Hair follicular keratinocyte (primary cell): ENCODE results near the genes KRTAP26-1, KRTAP13-4 and KRTAP19-7.

DNA sequence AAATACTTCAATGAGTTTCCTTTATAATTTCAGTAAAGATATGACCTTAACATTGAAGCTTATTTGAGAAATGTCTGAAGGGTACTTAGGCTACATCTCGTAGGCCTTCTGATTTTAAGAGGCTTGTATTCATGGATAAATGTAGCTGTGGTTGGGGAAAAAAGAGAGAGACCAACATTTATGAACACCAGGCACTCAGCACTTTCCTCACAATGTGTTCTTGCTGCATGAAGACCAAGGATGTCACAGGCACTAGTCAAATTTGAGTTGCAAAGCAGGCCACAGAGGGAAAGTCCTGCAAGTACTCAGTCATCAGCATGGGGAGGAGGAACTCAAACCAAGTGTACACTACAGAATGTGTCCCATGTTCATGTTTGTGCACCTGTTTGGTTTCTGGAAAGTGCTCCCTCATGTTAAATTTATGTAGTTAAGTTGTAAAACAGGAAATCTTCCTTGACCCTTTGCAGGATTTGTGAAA is 8.7 kb upstream of the MAP3K7CL start:
- RAMPAGE, long total RNA, result no peak

DNA sequence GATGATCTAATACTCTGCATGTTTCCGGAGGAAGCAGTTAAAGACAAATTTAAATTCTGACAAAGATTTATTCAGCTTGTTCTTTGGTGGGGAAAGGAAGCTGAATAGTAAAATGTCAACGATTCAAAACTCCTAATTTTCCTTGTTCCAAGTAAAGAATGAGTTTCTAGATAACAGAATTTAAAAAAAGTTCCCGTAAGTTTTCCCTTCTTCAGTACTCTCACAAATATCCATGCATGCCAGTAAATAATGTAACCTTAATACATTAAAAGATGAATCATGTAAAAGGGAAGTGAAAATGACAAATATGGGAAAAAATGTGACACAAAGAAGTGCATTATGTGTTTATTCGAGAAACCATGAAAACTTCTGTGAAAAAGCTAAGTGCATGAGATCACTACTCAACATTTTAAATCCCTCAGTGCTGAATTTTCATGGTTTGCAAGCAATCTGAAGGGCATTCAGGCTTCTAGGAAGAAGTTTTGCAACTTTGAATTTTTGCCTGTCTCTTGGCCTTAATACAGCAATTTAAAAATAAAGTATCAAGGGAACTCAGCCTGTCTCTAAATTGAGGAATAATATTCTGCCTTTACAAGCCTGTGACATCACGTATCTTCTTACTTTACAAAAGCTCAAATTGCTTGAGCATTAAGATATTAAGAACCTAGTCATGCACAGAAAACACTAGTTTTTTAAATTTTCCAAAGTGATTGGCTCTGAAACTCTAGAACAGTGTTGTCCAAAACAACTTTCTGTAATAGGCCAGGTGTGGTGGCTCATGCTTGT is 78.2 kb downstream of the MAP3K7CL start:
- RAMPAGE, long total RNA, result no peak

GRCh38 chr21:29300709-29301028 is 1.9 kb downstream of the BACH1 start:
- RAMPAGE, long total RNA, result no peak

- RAMPAGE, long total RNA, result no peak
These were observed 47.8 kb downstream of the BACH1 start for GRCh38 chr21:29346355-29347021.

DNA sequence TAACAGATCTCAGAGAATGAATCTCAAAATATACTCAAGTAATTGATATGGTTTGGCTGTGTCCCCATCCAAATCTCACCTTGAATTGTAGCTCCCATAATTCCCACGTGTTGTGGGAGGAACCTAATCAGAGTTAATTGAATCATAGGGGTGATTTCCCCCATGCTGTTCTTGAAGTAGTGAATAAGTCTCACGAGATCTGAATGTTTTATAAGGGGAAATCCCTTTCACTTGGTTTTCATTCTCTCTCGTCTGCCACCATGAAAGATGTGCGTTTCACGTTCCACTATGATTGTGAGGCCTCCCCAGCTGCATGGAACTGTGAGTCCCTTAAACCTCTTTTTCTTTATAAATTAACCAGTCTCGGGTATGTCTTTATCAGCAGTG is 135.3 kb downstream of the BACH1 start:
- RAMPAGE, long total RNA, result no peak

DNA sequence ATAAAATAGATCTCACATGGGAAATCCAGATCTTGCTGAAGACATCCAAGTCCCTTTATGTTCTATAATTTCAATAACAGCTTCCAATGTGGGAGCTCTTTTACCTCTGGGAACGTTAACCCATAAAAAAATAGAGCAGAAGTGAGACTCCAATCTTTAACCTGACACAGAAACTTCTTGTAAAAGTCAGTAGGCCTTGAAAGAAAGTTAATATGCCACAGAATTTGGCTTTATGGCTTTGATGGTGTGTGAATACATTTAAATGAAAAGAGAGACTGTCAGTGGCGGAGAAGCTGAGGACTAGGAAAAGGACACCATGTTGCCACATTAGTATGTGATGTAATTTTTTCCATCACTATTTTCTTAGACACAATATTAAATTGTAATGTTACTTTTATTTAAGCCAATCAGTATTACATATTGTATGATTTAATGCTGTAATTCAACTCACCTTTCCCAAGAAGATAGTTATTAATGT is 17.4 kb upstream of the CLDN8 start:
- RAMPAGE, long total RNA, result no peak

- RAMPAGE, long total RNA, result no peak
These were observed at the start of gene KRTAP26-1 for GRCh38 chr21:30320301-30320592. TSS of gene KRTAP26-1 (minus strand) at chr21:30320315.

DNA sequence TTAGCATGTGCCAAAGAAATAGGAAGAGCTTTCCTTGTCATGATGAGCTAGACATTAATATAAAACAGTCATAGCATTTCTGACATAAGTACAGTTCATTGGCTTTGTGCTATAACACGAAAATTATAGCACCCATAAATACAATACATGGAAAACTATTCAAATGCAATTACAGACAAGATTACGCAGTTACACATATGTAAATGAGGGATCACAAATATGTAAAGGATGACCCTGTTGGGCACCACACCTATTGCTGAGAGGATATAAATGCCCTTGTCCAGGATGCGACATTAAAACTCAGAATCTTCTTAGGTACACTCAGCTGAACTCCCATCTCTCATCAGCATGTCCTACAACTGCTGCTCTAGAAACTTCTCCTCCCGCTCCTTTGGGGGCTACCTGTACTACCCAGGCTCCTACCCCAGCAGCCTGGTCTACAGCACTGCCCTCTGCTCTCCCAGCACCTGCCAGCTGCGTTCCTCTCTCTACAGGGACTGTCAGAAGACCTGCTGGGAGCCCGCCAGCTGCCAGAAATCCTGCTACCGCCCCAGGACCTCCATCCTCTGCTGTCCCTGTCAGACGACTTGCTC is at the start of gene KRTAP13-4:
Gene KRTAP13-4, plus strand, starts transcription at position 293 of the 593 bp plus-strand sequence.
- RAMPAGE, long total RNA, result no peak

DNA sequence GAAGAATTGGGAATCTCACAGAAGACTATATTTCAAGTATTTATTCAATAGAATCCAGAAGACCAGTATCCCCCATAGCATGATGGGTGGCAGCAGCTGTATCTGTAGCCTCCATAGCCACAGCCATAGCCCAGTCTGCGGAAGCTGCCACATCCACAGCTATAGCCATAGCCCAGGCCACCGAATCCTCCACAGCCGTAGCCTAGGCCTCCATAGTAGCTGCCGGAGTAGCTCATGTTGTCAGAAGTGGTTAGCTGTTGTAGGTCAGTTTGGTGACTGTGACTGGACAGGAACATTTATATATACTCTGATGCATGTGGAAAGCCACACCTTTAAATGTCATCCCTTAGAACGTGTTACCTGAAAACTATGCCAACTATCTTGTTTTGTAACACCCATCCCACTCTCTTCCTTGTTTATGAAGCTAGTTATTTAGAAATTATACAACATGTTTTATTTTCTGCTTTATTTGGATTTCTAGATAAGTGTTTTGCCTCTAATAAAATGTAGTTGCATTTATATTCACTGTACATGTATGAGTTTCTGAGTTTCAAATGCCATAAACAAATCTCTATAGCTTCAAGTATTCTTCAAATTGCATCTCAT is at the start of gene KRTAP19-7:
Gene KRTAP19-7, minus strand, starts transcription at position 261 of the 606 bp plus-strand sequence.
- RAMPAGE, long total RNA, result no peak

DNA sequence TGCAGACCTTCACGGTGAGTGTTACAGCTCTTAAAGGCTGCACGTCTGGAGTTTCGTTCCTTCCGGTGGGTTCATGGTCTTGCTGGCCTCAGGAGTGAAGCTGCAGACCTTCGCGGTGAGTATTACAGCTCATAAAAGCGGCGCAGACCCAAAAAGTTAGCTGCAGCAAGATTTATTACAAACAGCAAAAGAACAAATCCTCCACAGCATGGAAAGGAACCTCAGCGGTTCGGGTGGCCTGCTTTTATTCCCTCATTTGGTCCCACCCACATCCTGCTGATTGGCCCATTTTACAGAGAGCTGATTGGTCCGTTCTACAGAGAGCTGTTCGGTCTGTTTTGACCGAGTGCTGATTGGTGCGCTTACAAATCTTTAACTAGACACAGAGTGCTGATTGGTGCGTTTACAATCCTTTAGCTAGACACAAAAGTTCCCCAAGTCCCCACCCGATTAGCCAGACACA is 49.6 kb upstream of the KRTAP19-8 start:
- RAMPAGE, long total RNA, result no peak

DNA sequence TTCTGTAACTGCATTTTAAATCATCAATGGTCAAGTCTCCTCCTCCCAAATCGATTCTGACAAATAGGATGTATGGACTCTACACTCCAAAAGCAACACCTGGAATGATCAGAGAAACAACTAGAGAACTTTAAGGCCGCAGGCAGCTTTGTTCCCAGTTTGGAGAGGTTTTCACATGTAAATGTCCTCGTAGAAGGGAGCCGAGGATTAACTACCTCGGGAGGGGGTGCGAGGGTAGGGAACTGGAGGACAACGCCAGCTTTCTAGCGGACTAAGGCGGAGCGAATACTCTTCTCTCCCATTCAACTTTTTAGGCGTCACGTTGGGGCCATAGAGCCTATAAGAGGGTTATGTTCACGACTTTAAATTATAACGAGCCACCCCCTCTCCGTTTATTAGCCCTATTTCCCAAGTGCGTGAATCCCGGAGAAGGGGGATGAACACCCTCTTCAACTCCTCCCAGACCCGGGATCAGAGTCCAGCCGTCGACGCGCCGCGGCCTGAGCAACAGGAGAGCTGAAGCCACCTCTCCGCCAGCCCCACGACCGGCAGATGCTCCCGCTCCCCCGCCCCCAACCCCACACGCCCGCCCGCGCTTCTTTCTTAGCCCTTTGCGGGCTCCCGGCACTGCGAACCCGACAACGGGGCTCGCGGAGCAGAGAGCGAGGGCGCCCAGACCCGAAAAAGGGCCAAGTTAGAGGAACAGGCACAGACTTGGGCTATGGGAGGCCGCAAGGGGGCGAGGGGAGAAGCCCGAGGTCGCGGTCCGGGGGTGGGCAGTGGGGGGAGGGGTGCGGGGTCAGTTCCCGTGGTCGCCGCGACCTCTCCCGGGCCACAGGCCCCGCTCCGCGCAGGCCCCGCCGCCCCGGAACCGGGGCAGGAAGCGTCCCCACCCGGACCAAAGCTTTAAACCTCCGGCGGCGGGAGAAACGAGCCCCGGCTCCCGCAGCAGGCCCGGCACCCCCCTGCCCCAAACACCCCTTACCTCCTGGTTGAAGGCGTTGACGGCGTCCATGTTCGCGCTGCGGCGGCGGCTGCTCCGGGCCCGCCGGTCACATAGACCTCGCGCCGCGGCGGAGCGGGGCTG is 897 bp downstream of the SCAF4 start:
- RAMPAGE, long total RNA, result no peak

- RAMPAGE, long total RNA, result no peak
These were observed 37.0 kb downstream of the MRAP start for GRCh38 chr21:32335367-32336369.

- RAMPAGE, long total RNA, result no peak
These were observed 46.8 kb downstream of the MRAP start for GRCh38 chr21:32345200-32346041.

DNA sequence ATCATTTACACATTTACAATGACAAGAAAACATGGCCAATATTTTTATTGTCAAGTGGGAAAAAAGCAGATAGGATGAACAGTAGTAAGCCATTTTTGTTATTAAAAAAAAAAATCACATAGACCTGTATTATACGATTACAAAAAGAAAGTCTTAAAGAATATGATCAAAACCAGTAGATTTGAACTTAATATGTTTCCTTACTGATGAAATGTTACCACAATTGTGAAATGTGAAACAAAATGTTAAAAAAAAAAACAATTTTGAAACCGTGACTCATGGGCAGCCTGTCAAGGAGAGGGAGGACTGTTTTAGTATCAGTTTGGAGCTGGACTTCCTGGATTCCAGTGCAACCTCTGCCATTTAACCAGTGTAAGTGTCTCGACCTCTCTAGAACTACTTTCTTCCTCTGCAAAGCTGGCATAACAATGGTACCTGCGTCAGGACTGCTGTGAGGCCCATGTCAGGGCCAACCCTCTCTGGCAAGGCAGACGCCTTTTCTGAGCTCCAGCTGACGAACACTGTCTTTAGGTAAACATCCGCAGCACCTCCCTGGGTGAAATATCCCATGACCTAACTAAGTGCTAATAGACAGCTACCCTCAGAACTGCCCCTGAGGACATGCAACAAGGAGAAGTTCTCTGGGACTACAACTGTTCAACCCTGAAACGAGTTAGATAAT is 21.0 kb downstream of the URB1 start:
- RAMPAGE, long total RNA, result no peak

GRCh38 chr21:32413620-32414189 is 1.2 kb downstream of the EVA1C start:
- RAMPAGE, long total RNA, result no peak

DNA sequence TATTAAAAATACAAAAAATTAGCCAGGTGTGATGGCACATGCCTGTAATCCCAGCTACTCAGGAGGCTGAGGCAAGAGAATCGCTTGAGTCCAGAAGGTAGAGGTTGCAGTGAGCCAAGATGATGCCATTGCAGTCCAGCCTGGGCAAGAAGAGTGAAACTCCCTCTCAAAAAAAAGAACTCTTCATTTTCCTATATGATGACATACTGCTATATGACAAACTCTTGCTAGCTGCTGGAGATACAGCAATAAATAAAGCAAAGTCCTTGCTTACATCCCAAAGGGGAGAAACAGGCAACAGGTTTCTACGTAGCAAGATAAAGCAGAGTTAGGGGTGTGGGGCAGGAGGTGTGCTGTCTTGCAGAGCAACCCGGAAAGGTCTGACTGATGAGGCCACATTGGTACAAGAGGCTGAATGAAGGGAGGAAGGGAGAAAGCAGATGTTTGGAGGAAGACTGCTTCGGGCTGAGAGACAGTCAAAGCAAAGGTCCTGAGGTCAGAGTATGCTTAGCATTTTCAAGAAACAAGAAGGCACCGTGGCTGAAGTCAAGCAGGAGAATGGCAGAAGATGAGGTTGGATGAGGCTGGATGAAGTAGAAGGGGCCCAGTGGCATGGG is 28.5 kb downstream of the EVA1C start:
- RAMPAGE, long total RNA, result no peak

- RAMPAGE, long total RNA, result no peak
These were observed 77.2 kb downstream of the TCP10L start for GRCh38 chr21:32508077-32508507.

- RAMPAGE, long total RNA, result no peak
These were observed 70.6 kb downstream of the TCP10L start for GRCh38 chr21:32514496-32515344.

DNA sequence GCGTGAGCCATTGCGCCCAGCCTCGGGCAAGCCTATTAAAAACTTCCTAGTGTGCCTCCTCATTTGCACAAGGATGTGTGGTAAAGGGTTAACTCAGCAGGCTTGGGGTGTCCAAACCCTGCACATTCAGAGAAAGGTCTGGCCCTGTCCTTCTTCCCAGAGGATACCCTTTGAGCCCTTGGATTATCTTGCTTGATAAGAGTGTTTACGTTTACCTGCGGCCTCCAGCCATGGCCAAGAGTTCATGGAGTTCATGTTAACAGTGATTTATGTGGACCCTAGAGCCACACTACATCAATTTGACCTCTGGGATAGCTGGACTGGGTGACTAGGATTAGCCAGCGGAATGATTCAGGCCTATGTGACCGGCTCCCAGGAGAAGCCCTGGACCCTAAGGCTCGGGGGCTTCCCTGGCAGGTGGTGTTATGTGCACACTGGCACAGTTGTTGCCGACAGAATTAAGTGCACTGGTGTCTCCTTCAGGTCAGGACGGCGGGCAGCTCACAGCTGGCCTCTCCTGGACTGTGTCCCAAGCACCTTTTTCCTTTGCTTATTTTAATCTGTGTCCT is 7.7 kb upstream of the TCP10L start:
- RAMPAGE, long total RNA, result no peak

- RAMPAGE, long total RNA, result no peak
These were observed 10.0 kb downstream of the CFAP298 start for GRCh38 chr21:32602038-32602711.